OVCAR3 (cell line): ENCODE data around the genes TRUB1 and EMX2.

DNA sequence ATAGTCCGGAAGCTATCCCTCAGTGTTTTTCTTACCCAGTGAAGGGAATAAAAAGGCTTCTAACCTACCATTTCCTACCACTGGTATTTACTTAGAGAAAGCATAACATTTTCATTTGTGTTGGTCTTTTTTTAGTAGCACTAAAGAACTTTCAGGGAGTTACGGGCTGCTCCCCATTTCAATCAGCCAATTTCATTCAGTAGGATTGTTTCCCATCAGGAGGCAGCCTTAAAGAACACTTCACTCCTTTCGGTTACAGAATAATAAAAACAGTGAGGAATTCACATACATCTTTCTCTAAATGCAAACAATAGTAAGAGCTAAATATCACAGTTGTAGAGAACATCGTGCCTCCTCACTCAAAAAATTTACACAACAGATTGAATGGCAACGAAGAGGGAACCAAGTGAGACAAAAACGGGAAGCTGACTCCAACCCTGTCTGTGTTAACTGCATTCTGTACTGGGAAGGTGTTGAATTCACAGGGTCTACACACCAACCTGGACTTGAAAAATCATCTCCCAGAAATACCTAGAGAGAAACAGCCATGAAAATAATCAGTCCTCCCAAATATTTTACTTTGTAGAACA is 55.5 kb upstream of the ABLIM1 start:
- RRBS = no CpG with 5 or more reads among the region's 6 CpGs

DNA sequence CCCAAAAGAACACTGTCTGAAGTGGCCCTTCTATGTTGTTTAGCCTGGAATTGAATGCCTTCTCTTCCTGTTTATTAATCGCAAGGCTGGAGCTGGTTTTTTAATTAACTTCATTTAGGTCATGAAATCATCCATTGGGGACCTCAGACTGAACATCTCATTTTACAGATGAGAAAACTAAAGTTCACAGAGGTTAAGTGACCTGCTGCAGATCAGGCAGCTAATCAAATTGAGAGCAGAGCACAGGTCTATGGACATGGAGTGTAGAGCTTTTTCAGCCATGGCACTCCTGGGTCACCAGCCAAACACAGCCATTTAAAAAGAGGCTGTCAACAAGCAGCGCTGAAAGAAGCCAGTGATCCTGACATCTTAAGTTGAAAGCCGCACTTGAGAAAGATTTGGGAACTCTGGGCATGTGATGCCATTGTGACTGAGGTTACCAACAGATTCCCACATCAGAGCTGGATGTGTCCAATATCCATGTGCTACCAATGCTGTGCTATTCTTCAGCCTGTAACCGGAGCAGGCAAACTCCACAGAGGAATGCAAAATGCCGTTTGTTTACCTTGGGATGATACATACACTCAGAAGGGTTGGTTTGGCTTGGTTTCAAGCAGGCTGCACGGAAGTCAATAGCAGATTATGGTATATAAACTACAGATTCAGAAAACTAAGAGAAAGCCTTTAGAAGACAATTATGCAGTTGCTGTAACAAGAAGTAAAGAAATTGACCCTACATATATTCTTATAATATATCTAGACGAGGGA is 56.2 kb upstream of the ABLIM1 start:
- RRBS = no CpG with 5 or more reads among the region's 7 CpGs

DNA sequence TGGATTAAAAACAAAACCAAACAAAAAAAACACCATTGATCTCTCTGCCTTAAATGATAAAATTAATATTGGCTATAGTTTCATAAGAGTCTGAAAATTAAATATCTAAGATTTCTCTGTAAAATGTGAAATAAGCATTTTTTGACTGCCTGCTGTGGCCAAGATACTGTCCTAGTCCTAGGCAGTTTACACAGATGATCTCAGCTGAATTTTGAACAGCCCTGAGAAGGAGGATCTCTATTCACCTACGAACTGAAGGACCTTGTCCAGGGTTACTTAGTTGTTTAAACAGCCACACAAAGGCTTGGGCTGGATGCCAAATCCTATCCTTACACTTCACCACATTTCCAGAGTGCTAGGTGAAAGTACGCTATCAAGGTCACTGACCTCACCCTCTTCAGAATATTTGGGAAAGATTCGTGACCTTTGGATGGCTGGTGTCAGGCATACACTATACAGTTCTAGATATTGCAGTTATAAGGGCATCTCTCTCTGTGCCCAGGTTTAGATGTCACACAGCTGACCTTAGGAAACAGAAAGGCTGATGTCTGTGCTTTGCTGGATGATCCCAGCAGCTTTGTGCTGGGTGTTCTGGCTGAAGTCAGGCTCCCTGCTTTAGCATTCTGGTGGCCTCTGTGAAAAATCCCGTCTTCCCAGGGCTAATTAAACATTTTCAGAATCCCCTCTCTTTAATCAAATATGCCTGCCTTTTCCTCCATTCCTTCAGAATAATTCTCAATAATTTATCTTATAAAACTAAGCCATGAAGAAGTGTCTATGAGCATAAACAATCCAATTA is 61.2 kb upstream of the ABLIM1 start:
- RRBS = no CpG with 5 or more reads among the region's 4 CpGs

DNA sequence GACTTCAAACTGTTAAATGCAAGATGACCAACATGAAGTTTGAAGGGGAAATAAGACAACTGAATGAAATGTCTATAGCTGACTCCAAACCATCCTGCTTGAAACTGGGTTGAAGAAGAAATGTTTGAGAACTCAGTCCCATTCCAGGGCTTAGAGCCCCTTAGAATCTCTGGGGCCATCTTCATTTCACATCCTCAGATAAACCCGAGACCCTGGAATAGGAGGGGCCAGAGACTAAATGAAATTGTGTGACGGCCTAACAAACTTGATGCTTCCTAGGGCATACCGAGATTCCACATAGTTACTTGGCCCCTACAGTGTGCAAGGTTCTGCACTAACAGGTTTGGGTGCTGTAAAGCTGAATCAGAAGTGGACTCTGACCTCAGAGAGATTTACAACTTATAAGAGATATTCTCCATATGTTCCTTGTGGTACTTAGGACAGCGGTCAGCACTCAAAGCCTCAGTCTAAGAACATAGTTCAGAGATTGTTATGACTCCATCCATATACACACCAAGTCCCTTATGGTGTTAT is 55.2 kb upstream of the FHIP2A start:
- RRBS = no CpG with 5 or more reads among the region's 4 CpGs

- RRBS = 4% methylated on average over 41 of the region's 85 CpGs
Observed at GRCh38 chr10:114767995-114768882, 53.3 kb upstream of the FHIP2A start.

GRCh38 chr10:114937852-114939118 is at the start of gene TRUB1:
TRUB1 (plus strand) TSS chr10:114938195.
- RRBS = no CpG with 5 or more reads among the region's 52 CpGs

DNA sequence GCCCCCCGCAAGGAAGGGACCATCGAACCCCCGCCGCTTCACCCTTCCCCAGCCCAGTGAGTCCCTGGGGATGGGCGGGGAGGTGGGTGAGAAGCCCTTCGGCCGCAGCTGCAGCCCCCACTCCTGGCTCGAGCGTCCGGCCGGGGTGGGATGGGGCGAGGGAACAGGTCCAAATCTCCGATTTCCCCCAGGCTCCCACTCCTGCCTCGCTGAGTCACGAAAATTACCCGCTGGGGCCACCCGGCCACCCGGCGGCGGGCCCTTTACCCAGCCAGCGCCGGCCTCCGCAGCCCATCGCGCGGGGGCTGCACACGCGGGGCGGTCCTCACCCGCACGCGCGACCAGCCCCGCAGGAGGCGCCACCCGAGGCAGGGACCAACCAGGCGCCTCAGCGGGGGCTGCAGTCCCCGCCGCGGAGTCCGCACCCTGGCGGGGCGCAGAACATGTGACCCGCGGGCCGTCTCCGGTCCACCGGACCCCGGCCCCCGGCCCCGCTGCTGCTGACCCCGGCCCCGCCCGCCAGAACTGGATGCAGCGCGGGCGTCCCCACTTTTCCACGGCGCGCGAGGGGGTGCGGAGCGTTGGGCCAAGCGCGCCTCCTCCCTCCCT is 483 bp downstream of the HSPA12A start:
- RRBS = 8% methylated on average over 2 of the region's 66 CpGs

- RRBS = no CpG with 5 or more reads among the region's 7 CpGs
Observed at GRCh38 chr10:116769846-116770173, 27.4 kb upstream of the HSPA12A start.

DNA sequence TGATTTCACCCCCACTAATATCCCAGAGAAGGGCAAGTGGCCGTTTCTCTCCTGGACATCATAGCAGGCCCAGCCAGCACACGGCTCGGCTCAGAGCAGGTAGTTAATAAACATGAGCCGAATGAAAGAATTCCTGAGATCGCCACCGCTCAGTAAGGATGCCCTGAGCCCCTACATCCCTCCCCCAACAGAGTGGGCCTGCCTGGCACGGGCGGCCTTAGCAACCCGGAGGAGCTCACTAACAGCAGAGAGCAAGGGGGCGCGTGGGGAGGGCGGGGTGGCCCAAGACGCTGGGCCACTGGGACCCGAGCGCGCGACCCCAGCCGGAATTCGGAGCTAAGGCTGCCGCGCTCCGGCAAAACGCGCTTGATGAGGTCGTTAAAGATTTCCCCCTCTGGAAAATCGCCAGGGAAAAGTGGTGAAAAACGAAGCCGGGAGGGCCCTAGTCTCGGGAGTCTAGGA is 387 bp upstream of the ENO4 start:
- RRBS = 6% methylated on average over 14 of the region's 29 CpGs

DNA sequence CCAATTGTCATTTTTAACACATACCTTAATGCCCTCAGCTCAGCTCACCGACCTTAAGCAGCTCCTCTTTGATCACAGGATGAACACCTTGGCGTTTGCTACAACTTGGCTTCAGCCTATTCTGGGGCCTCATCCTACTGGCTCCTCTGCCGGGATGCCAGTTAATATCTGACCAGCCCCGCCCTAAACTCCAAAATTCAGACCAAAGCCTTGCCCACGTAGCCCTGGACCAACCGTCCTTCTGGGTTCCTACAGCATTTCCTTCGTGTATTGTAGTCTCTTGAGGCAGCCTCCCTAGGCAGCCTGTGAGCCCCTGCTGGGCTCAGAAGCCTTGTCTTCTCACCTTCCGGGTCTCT is 746 bp downstream of the ENO4 start:
- RRBS = no CpG with 5 or more reads among the region's 8 CpGs

- RRBS = 5% methylated on average over 28 of the region's 54 CpGs
Observed at GRCh38 chr10:117168077-117168767, 29.1 kb upstream of the KCNK18 start.

GRCh38 chr10:117309317-117309909 is 65.8 kb downstream of the PDZD8 start:
- RRBS = no CpG with 5 or more reads among the region's 1 CpG

DNA sequence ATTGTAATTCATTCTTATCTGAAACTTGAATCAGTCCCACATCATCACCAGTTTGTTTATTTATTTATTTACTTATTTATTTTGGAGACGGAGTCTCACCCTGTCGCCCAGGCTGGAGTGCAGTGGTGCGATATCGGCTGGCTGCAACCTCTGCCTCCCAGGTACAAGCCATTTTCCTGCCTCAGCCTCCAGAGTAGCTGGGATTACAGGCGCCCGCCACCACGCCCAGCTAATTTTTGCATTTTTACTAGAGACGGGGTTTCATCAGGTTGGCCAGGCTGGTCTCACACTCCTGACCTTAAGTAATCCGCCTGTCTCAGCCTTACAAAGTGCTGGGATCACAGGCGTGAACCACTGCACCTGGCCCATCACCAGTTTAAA is 4.1 kb downstream of the PDZD8 start:
- RRBS = no CpG with 5 or more reads among the region's 10 CpGs

DNA sequence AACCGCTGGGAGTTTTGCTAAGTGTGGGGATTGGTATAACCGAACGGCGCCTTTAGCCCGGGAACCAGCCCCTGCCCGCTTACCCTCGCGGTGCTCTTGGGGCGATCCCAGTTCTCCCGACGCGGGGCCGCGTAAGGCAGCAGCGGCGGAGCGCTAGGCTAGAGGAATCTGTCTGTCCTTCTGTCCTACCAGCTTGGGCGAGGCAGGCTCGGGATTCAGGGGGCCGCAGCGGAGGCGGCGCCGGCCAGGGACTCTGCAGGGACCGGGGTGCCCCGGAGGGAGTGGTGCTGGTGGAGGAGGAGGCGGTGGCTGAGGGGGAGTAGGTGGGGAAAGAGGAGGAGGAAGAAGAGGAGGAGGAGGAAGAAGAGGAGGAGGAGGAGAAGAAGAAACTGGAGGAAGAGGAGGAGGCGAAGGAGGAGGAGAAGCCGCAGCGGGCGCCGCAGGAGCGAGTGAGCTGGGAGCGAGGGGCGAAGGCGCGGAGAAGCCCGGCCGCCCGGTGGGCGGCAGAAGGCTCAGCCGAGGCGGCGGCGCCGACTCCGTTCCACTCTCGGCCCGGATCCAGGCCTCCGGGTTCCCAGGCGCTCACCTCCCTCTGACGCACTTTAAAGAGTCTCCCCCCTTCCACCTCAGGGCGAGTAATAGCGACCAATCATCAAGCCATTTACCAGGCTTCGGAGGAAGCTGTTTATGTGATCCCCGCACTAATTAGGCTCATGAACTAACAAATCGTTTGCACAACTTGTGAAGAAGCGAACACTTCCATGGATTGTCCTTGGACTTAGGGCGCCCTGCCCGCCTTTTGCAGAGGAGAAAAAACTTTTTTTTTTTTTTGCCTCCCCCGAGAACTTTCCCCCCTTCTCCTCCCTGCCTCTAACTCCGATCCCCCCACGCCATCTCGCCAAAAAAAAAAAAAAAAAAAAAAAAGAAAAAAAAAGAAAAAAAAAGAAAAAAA is at the start of gene EMX2:
Gene EMX2 (plus strand): TSS at position 733 of the 952 bp plus-strand sequence.
- RRBS = 3% methylated on average over 10 of the region's 64 CpGs

GRCh38 chr10:117545191-117545428 is 2.6 kb downstream of the EMX2 start:
- RRBS = 5% methylated on average over 14 of the region's 22 CpGs

DNA sequence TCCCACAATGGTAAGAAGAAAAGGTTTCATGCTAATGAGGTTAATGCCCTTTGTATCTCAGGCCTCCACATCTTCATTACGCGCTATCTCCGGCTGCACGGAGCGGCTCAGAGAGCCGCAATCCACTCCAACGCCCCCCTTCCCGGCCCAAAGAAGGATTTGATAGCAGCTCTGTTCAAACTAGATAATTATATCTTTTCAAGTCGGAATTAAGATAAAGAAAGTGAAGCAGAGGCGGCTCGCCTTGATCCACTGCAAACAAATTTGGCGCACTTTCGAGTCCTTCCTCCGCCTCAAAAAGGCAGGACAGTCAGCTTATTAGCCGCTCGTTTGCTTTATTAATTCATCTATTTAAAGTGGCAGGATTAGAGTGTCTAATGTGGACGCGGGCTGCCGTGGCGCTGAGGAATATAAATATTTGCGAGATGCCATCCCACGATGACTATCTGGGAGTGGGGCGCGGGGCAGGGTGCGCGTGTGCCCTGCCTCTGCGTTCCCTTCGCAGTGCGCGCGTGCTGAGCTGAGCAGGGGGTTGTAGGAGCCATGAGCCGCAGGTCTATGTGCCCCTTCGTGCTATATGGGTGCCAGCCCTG is 8.9 kb downstream of the EMX2 start:
- RRBS = 17% methylated on average over 6 of the region's 33 CpGs

- RRBS = no CpG with 5 or more reads among the region's 13 CpGs
Observed at GRCh38 chr10:117554200-117554710, 11.7 kb downstream of the EMX2 start.

- RRBS = no CpG with 5 or more reads among the region's 12 CpGs
Observed at GRCh38 chr10:117684920-117685313, 142.4 kb downstream of the EMX2 start.

GRCh38 chr10:118832054-118832714 is 77.4 kb upstream of the CACUL1 start:
- RRBS = 94% methylated on average over 2 of the region's 11 CpGs

- RRBS = no CpG with 5 or more reads among the region's 3 CpGs
Observed at GRCh38 chr10:118872569-118872768, 117.7 kb upstream of the CACUL1 start.